ENCODE results near the gene ASXL2.

- PRO-cap = bidirectional peak, plus-strand start at chr2:23927865, minus-strand start at chr2:23927680
Measured at GRCh38 chr2:23927582-23927795, 566 bp upstream of the ATAD2B start.

DNA sequence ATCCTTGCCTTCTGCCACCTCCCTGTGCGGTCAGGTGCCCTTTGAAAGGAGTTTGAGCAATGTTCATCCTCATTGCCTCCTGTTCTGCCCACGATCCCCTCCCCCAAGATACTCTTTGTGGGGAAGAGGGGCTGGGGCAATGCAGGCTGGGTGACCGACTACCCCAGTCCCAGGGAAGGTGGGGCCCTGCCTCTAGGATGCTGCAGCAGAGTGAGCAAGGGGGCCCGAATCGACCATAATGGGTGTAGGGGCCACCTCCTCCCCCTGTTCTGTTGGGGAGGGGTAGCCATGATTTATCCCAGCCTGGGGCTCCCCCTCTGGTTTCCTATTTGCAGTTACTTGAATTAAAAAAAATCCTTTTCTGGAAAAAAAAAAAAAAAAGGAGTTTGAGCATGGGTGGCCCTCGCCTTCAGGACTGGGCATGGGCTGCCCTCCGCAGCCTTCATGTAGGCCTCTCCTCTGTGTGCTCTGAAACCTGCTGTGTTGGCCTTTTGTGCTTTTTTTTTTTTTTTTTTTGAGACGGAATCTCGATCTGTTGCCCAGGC is 8.5 kb downstream of the MFSD2B start:
- PRO-cap = no peak

GRCh38 chr2:24171186-24171489 is 3.7 kb upstream of the FAM228A start:
- PRO-cap = no peak

DNA sequence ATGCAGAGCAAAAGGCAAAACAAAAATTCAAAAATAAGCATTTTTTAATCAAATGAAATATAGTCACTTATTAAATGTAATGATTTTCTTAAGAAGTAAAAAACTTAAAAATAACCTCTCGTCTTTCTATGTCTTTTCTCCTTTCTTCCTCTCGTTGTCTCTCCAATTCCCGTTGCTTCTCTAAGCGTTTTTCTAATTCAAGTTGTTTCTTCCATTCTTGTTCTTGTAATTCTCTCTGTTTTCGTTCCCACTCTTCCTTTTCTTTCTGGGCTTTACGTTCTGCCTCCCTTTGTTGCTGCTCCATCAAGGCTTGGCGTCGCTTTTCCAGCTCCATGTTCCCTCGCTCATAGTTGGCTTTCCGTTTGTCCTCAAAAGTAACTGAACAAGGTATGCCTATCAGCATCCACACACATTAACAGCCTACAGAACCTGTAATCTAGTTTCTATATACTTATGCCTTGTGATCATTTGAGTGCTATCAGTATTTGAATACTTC is 60.5 kb downstream of the ITSN2 start:
- PRO-cap = no peak

GRCh38 chr2:24506943-24507722 is 16.1 kb downstream of the NCOA1 start:
- PRO-cap = no peak

DNA sequence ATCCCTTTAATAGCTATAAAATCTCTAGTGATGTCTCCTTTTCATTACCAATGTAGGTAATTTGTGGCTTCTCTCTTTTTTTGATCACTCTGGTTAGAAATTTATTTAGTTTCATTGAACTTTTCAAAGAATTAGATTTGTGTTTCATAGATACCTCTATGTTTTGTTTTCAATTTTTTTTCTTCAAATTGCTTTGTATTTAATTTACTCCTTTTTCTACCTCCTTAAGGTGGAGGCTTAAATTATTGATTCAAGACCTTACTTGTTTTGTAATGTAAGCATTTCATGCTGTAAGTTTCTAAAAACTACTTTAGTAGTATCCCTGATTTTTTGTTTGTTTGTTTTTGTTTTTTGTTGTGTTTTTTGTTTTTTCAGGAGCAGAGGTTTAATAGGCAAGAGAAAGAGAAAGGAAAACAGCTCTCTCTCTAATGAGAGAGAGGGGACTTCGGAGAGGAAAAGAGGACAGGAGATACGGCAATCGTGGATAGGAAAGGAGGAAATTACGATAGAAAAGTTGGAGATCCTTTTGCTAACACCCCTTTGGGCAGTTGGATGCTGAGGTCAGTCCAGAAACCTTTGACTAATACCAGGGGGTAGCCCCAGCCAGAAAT is 63.1 kb downstream of the NCOA1 start:
- PRO-cap = no peak

- PRO-cap = no peak
Measured at GRCh38 chr2:24598155-24598632, 107.1 kb downstream of the NCOA1 start.

DNA sequence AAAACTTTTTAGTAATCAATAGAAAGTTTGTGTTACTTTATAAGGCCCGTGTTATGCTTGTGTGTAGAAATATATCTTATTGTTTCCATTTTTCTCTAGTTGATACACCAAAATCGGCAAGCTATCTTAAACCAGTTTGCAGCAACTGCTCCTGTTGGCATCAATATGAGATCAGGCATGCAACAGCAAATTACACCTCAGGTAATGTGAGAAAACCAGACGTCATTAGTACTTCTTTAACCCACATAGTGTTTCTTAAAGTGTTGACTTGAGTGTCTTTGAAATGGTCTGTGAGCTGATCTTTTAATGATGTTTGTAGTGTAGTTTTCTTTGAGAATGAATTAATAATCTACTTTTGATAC is 53.9 kb downstream of the PTRHD1 start:
- PRO-cap = no peak

DNA sequence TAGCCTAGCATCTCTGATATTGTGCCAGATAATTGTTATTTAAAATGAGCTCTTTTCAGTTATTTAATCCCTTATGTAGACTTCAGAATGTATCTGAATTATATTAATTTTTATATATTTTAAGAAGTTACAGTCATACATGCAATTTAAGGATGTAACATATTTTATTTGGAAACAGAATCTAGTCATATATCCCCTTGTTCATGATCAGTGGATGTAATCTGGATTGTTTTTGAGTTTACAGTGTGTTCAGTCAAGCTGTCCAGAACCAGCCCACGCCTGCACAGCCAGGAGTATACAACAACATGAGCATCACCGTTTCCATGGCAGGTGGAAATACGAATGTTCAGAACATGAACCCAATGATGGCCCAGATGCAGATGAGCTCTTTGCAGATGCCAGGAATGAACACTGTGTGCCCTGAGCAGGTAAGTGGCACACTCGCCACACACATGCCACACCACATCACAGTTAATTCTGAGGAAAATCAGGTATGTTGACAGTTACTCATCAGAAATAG is 35.4 kb downstream of the PTRHD1 start:
- PRO-cap = no peak

DNA sequence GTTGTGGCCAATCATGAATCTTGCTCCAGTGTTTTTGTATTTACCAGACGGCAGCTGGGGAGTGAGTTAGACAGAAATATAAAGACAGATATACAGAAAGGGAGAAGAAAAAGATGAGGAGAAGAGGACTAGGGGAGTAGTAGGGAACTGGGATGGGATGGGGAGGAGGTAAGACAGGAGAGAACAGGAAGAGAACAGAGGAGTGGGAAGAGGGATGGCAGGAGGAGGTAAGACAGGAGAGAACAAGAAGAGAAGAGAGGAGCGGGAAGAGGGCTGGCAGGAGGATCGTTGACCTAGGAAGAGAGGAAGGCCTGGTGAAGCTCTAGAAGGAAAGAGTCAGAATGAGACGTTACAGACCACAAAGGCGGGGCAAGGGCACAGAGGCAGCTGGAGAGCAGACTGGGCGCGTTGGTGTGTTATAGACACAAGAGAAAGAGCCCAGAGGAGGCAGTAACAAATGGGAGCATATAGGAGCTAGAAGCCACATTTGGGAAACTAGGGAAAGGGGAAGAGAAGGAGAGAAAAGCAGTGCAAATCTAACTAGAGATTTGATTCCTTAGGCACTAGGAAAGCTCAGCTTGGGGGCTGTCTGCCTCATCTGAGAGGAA is 26.6 kb downstream of the PTRHD1 start:
- PRO-cap = no peak

GRCh38 chr2:25257026-25257407 is 84.7 kb downstream of the DNMT3A start:
- PRO-cap = no peak

DNA sequence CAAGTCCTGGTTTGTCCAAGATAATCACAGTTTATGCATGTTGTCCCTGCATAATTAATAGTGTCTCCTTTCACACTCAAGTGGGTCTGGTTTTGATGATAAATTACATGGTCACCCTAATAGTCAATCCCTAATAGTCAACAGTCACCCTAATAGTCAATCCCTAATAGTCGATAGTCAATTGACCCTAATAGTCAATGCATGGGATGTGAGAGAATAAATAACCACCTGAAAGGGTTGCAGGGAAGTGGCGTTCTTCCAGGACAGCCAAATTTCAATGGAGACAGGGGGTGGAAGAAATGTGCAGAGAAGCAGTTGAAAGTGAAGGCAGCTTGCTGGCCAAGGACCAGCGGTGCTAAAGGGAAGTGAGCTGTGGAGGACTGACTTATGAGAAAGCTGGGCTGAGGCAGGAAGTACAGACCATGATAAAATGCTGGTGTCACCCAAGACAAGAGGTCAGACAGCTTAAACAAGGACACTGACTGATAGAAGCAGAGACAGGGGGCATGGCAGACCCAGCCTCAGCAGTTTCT is 106.8 kb downstream of the DTNB start:
- PRO-cap = no peak

DNA sequence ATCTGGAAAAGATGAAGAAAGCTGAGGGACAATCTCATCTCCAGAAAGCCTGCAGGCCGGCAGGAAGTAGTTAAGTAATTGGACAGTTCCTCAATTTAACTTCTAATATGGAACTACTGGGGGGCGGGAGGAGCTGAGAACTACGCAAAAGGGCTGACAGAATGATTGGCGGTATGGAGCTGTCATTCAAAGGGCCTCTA is 91.0 kb downstream of the DTNB start:
- PRO-cap = no peak

- PRO-cap = no peak
Measured at GRCh38 chr2:25711771-25712279, 38.4 kb upstream of the DTNB start.

DNA sequence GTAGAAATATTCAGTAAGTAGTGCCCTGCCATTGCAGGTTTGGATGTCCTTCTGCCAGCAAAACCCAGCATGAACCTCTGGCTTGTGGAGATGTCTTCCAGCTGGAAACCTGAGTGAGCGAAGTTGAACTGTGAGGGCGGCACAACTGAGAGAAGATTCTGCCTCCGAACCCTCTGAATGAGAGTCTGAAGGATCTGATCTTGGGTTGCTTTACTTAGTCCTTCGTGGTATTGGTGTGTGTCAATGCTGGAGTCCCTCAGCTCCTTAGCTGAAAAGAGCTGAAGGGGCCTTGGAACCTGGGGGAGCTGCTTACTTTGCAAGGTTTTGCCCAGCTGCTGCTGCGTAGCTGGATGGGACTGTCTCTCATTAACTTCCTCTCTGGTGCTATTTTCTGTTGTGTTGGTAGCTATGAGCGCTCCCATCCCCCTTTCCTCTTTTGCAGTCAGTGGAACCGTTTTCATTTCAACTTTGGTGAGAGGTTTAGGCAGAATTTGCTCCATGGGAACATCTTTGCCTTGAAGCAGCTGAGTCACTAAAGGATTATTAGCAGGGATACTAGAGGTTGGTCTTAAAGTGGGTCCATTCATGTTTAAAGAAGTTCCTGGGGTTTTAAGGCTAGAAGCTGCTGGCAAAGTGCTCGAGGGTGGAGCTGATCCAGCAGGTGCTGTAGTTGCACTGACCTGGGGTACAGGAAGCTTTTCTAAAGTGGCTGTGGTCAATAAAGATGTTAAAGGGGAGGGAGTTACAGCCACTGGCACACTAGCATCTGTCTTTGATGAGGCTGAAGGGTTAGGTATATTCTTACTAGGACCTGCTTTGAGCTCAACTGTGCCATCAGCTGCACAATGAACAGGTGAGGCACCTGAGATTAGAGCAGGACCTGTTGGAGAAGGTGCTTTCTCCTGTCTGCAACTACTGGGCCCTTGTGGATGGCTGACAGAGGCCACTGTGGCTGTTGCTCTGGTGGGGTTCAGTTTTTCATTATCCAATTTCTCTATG is 69.9 kb upstream of the DTNB start:
- PRO-cap = no peak

GRCh38 chr2:25877988-25878919 is at the start of gene ASXL2:
TSS of gene ASXL2 (minus strand) at chr2:25878487.
- PRO-cap = bidirectional peak, plus-strand start at chr2:25878221, minus-strand start at chr2:25878237; bidirectional peak, plus-strand start at chr2:25878293, minus-strand start at chr2:25878303; bidirectional peak, plus-strand start at chr2:25878671, minus-strand start at chr2:25878459

GRCh38 chr2:26065890-26066643 is 32.2 kb downstream of the RAB10 start:
- PRO-cap = no peak

GRCh38 chr2:26098323-26098778 is 64.5 kb downstream of the RAB10 start:
- PRO-cap = no peak

- PRO-cap = no peak
Measured at GRCh38 chr2:26123162-26123716, 49.6 kb upstream of the GAREM2 start.

- PRO-cap = no peak
Measured at GRCh38 chr2:26191686-26192256, 18.9 kb downstream of the GAREM2 start.

All from progenitor cell of endocrine pancreas (in vitro differentiated cells).